Sternocleidomastoid (tissue), 1 donor: ENCODE results near the gene NUMBL.

DNA sequence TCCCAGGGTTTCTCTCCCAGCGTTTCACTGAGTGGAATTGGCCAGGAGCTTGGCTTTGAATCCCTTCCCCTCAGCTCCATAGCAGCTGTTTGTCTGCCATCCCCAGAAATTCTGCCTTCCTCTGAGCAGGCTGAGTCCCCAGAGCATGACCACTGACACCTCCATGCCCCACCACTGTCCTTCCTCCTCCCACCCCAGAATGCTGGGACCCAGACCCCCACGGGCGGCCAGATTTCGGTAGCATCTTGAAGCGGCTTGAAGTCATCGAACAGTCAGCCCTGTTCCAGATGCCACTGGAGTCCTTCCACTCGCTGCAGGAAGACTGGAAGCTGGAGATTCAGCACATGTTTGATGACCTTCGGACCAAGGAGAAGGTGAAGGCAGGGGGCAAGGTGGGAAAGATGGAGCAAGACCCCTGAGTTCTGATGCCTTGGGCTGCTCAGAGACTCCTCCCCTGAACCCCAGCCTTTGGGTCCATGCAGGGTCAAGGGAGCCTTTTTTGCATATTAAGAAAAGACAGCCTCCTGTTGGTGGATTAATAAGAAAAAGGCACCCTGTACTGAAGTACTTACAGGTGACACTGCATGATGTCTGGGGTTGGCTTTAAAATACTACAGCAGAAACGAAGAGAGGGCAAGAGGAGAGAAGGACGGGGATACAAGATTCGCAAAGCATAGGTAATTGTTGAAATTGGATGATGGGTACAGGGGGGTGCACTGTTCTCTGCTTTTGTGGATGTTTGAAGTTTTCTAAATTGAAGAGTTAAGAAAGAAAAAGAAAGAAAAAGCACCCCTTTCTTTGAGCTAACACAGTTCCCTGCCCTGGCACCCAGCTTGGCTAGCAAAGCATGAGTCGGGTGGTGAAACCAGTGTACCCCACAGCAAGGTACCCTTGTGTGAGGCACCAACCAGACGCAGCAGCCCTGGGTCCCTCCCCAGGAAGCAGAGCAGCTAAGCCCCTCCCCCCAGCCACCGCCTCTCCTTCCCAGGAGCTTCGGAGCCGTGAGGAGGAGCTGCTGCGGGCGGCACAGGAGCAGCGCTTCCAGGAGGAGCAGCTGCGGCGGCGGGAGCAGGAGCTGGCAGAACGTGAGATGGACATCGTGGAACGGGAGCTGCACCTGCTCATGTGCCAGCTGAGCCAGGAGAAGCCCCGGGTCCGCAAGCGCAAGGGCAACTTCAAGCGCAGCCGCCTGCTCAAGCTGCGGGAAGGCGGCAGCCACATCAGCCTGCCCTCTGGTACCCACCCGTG is 12.8 kb downstream of the TTC9B start:
- PRO-cap, result no peak

- PRO-cap, result no peak
These were observed 301 bp downstream of the TTC9B start for GRCh38 chr19:40217935-40218230.

DNA sequence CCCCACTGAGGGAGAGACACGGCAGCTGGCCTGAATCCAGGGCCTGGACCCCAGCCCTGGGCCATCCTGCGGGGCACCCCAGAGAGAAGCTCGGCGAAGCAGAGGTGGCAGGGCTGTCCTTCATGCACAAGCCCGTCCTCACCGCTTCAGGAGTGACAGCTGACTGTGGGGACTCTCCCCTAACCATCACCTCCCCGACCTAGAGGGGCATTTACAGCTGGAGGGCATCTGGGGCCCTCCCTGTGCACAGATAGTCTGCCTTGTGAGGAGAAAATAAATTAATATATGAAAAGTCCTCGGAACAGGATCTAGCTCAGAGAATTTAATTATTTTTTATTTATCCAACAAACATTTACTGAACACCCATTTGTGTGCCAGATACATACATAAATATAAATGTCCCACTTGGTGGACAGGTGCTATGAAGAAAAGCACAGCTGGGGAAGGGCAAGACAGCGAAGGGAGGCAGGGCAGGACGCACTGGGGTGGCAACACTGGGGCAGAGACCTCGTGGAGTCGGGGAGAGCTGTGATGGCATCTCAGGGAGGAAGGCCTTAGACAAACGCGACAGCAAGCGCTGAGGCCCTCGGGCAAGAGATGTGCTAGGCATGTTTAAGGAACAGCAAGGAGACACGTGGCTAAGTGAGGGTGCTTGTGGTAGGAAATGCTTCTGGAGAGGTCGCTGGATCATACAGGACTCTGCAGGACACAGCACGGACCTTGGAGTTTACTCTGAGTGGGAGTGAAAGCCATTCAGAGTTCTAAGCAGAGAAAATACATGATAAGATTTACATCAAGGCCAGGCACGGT is 23.1 kb upstream of the CCNP start:
- PRO-cap, result no peak

- PRO-cap, result no peak
These were observed 25.6 kb upstream of the CCNP start for GRCh38 chr19:40252057-40252518.

- PRO-cap, result bidirectional peak, plus-strand start at chr19:40342044, minus-strand start at chr19:40341954
These were observed 6.4 kb downstream of the C19orf47 start for GRCh38 chr19:40341384-40342547.

- PRO-cap, result no peak
These were observed 15.6 kb downstream of the HIPK4 start for GRCh38 chr19:40374224-40374850.

GRCh38 chr19:40403313-40403850 is 9.8 kb downstream of the PRX start:
- PRO-cap, result bidirectional peak, plus-strand start at chr19:40403714, minus-strand start at chr19:40403622

DNA sequence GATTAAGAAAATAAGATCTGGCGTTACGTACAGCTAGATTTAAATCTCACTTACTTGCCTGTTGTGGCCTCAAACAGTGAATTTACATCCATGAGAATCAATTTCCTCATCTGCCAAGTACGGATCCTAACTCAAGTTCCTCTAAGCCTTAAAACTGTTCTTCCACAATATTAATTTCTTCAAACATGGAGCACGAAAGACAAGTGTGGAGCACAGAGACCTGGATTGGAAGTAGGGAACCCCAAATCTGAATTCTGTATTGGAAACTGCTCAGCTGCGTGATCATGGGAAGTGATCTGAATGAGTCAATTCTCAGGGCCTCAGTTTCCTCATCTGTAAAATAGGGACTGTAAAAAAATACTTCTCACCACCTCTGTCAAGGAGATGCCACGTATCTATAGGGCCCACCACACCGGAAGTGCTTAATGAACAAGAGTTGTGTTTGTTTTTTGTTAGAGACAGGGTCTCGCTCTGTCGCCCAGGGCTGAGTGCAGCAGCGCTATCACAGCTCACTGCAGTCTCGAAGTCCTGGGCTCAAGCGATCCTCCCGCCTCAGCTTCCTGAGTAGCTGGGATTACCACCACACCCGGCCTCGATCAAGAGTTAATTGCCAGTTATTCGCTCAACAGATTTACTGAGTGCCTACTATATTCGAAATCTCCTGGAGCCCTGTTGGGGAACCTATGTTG is 1.7 kb downstream of the SERTAD3 start:
- PRO-cap, result no peak

- PRO-cap, result no peak
These were observed 9.9 kb downstream of the LTBP4 start for GRCh38 chr19:40610907-40611567.

GRCh38 chr19:40690494-40690757 is at the start of gene NUMBL:
Gene NUMBL, minus strand, starts transcription at chr19:40690651.
- PRO-cap, result bidirectional peak, plus-strand start at chr19:40690841, minus-strand start at chr19:40690650

GRCh38 chr19:40718493-40719397 is 1.8 kb downstream of the ITPKC start:
- PRO-cap, result bidirectional peak, plus-strand start at chr19:40719075, minus-strand start at chr19:40718973

GRCh38 chr19:40922265-40923188 is 40.5 kb upstream of the CYP2A7 start:
- PRO-cap, result no peak

DNA sequence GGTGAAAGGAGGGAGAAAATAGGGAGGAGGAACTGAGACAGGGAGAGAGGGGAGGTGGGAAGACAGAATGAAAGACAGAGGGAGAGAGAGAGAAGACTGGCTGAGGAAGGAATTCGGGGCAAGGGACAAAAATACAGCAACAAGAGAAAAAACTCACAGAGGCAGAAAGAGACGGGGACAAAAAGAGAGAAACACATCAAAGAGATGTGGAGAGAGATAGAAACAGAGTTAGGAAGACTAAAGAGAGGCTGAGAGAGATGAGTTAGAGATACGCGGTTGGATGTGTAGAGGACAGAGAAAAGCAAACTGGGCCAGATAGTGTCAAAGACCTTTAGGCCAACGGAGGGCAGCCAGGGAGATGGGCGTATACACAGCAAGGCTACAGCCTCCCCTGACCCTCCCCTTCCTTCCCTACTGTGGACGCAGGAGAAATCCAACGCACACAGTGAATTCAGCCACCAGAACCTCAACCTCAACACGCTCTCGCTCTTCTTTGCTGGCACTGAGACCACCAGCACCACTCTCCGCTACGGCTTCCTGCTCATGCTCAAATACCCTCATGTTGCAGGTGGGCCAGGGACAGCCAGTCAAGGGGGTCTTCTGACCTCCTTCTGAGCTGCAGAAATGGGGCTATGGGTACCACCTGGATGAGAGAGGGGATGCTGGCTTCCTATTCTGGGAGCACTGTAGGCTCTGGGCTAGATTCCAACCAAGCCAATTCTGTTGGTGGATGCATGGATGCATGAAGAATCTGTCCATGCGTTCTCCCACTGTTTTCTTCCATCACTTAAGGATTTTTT is 18.7 kb downstream of the CYP2B6 start:
- PRO-cap, result no peak

DNA sequence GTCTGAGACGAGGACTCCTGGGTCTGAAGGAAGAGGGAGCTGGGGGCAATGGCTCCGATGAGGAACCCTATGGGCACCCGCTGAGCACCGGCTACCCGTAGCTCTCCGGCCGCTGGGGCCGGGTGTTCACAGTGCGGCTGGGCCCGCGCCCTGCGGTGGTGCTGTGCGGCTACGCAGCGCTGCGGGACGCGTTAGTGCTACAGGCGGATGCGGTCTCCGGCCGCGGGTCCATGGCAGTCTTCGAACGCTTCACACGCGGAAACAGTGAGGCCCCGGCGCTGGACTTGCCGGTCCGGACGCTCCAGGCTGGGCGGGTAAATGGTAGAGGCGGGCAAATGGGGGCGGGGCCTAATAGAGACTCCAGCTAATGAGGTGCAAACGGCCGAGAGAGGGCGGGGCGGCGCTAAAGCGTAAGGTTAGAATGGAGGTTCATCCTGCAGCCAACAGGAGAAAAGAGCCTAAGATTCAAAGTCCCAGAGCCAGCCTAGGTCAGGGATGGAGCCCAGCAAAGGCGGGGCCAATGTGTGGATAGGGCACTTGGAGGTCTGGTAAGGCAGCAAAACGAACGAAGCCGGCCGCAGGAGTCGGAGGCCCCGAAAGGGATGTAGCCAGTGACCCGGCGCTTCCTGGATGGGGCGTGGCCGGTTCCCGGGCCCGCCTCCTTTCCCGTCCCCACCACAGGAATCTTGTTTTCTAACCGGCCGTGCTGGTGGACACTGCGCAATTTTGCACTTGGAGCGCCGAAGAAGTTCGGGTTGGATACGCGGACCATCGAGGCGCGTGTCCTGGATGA is 21.3 kb downstream of the CYP2F1 start:
- PRO-cap, result bidirectional peak, plus-strand start at position 731 of the sequence, minus-strand start at position 604 of the sequence

DNA sequence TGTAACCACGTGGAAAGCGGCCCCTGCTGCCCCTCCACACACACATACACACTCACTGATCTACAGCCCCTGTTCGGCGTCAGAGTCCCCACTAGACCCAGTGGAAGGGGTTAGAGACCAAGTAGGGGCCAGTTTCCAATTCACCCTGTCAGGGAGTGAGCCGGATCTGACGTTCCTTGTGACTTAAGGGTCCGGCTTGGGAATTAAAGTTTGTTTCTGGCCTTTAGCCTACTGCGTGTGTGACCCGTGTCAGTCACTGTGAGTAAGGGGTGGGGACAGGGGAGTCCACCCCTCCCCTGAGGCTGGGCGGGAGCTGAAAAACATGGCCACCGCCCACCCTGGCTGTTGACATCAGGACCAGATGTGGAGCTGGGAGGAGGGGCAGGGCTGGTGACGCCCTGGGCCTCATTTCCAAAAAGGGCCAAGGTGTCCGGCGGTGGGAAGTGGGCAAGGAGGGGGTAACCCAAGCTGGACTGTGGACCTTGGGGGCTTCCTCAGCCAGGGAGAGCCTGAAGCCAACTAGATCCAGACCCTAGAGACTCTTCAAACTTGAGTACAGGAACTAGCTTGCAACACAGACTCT is 11.6 kb upstream of the AXL start:
- PRO-cap, result no peak

- PRO-cap, result no peak
These were observed 4.5 kb downstream of the AXL start for GRCh38 chr19:41223430-41224051.

GRCh38 chr19:41225575-41225852 is 6.5 kb downstream of the AXL start:
- PRO-cap, result no peak

GRCh38 chr19:41238955-41239255 is 19.9 kb downstream of the AXL start:
- PRO-cap, result no peak

- PRO-cap, result no peak
These were observed 14.8 kb upstream of the CCDC97 start for GRCh38 chr19:41295034-41295655.

GRCh38 chr19:41322610-41323406 is 12.8 kb downstream of the CCDC97 start:
- PRO-cap, result no peak